Placental pericyte (primary cell): ENCODE data around the gene PDK1.

DNA sequence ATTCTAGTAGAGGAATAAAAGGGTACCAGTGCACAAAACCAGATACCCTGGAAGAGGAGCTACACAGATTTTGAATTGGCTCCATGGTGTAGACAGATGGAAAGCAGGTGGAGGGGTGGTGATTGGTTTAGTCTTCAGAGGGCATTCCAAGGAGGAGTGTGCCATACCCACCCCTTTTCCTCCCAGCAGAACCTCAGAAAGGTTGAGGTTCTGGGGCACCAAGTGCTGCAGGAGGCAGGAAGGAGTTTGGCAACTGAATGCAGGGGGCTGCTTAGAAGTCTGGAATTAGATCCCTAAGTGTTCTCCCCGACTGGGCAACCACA is 88.2 kb upstream of the ITGA6 start:
- CAGE, long polyA plus RNA: no peak

GRCh38 chr2:172397028-172397375 is 30.4 kb upstream of the ITGA6 start:
- CAGE, long polyA plus RNA: no peak

DNA sequence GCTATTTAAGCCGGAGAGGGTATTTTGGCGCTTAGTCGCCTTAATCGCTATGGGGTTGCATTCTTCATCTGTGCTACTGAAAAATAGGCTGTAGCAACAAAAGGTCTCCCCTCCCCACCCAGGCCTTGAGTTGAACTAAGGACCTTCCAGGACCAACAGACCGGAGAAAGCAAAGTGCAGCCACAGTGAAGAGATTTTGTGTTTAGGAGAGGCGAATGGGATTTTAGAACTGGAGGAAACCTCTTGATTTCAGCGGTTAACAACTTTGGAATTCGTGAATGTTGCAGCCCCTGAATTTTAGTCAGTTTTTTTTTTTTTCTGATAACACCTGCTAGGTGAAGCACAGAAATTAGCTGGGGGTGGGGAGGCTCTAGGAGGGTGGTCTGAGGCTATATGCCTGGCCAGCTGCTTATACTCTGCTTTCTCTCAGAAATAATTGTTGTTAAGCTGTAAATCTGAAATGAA is 1.5 kb downstream of the ITGA6 start:
- CAGE, long polyA plus RNA: no peak

DNA sequence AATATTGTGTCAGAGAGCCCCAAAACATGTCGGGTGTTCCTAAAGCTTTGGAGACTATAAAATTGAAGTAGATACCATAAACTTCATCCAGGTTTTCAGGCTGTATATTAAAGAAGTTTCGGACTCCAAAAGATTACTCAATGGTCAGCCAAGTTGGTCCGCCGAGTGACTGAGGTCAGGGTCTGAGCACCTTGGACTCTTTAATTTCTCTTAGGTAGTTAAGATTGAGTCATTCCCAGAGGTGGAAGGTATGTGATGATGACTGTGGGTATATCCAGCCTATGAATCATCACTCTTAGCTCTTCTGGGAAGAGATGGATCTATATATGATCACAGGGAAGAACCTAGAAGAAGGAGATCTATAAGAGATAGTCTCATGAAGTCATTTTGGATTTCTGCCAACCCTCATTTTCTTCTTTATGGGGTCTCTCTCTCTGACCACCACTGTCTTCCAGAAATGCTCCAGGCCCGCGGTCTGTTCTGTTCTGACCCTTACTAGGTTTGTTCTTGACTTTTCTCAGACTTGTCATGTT is 3.3 kb downstream of the ITGA6 start:
- CAGE, long polyA plus RNA: no peak

DNA sequence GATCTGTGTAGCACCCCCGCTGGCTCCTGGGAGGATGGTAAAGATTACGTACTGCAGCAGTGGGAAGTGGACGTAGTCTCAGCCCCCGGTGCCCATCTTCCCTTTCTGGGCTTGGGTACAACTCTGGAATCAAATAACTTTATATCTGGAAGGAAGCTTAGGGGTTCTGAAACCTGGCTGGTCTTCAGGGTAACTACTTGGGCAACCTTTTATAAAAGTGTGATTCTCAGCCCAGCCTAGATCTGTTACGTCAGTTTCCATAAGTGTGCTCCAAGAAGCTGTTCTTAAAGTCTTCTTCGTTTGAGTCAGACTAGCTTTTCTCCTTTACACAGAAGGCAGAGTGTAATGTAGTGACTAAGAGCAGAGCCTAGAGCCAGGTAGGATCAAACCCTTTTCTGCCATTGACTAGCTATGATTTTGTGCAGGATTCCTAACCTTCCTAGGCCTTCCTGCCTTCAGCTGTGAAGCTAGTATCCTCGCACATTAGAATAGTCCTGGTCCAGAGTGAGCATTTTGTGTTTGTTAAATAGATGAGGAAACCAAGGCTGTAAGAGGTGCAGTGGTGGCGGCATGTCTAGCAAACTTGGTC is 5.8 kb downstream of the ITGA6 start:
- CAGE, long polyA plus RNA: no peak

GRCh38 chr2:172437608-172438241 is 10.3 kb downstream of the ITGA6 start:
- CAGE, long polyA plus RNA: no peak

DNA sequence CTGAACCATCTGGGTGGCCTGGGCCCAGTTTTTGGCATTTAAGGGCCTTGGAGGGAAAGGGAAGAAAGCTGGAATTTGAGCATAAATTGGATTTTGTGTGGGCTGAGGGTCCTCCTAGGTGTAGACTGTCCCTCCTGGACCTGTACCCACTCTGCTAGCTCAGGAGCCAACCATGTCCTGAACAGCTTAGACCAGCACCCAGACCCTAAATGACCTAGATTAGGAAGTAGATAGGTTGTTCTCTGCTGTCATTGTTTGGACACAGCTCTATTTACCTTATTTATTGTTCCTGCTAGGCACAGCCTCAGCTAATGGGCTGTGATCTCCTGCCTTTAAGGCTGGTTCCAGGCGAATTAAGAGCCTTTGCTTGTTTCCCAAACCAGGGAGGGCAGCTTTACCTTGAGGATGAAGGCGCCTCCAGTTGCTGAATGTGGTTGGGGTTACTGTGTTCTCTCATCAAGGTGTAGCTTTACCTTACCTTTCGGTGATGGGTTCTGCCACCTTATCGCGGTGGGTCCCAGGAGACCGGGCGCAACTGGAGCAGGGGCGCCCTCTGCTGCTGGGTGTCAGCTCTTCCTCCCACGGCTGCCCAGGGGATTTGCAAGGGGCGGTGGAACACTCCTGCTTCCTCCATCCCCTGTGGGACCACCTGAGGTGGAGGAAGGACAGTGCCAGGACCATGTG is 34.4 kb downstream of the ITGA6 start:
- CAGE, long polyA plus RNA: no peak

GRCh38 chr2:172465507-172466040 is 38.2 kb downstream of the ITGA6 start:
- CAGE, long polyA plus RNA: no peak

GRCh38 chr2:172470734-172471196 is 43.4 kb downstream of the ITGA6 start:
- CAGE, long polyA plus RNA: no peak

DNA sequence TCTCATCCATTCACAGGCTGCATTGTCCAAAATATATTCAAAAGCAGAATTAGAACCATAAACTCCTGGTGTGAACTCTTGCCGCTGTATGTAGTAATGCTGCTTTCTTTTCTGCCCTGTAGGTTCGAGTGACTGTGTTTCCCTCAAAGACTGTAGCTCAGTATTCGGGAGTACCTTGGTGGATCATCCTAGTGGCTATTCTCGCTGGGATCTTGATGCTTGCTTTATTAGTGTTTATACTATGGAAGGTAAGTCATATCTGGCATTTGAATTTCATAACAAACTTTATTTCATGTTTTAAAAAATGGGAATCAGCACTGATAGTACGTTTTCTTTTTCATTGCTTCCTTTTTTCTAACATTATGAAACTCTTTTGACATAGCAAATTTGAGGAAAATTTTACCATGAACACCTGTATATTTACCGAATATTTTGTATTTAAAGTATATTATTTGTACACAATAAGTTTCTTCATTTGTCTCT is 58.0 kb upstream of the PDK1 start:
- CAGE, long polyA plus RNA: no peak

- CAGE, long polyA plus RNA: no peak
Measured at GRCh38 chr2:172503758-172505104, 51.7 kb upstream of the PDK1 start.

- CAGE, long polyA plus RNA: no peak
Measured at GRCh38 chr2:172555067-172556281, at the start of gene PDK1. TSS of gene PDK1 (plus strand) at chr2:172556090.

DNA sequence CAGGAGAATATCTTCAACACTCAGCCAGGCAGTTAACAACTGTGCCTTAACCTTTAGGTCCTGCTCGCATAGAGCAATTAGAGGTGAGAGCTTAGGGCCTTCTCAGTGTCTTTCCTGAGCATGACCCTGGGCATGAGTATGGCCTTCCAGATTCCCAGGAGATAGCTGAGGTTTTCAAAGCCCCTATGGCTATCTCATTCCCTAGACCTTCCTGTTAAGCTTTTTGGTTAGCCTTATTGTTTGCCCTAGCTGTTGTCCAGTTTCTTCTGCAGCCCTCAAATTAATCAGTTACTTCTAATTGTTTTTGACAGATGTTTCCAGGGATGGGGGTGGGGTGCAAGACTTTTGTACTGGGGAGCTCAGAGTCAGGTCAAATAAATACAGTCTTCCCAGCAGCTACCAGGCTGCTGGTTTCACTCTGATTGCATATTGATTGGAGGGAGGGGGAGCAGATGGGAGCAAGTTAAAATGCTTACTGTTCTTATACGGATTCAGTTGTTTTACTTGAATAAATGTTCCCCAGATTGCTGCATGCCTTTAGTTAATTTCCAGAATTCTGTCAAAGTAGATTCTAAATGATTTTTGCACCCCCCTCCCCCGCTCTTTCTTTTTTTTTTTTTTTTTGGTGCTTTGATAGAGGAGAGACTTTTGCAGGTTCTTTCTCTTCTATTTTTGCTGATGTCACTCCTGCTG is 23.2 kb downstream of the PDK1 start:
- CAGE, long polyA plus RNA: no peak

DNA sequence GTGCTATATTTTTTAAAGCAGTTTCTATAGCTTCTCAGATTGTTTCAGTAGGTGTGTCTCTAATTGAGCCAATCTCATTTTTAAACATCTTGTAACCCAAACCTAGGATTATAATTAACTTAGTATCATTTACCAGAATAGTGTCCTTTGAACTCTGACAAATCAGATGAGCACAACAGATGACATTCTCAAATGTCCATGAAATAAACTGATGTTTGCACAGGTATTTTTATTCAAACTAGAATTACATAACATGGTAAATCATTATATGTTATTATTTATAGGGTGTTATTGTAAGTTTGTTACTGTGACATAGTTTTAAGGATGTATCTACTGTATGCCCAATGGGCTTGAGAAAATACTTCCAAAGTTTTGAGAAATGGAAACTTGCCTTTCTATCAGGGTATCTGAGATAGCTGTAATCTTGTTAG is 126.1 kb upstream of the MAP3K20 start:
- CAGE, long polyA plus RNA: no peak

- CAGE, long polyA plus RNA: no peak
Measured at GRCh38 chr2:172967967-172968628, 107.5 kb upstream of the MAP3K20 start.

DNA sequence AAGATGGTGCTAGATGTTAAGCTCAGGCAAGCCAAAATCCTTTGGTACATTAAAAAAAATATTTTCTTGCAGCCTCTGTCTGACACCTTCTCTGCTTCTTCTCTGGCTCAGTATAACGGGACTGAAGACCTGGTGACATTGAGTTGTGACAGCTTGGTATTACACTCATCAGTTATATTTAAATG is 75.7 kb upstream of the MAP3K20 start:
- CAGE, long polyA plus RNA: no peak

DNA sequence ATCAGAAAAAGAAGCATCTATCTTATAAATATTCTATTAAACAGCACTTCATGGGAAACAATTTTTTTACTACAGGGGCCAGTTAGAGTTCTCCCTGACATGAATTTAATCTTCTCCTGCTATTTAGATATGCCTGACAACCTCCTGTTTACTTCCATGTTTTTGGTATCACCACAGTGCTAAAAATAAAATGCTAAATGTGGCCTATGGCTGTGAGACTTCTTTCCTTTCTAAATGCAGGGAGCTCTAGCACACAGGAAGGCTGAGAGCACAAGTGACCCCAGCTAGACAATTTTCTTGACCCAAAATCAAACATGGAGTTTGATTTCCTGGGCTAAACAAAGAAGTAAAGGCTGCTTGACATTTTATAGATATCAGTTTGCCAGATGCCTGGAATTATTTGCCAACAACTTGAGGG is 47.9 kb upstream of the MAP3K20 start:
- CAGE, long polyA plus RNA: no peak

DNA sequence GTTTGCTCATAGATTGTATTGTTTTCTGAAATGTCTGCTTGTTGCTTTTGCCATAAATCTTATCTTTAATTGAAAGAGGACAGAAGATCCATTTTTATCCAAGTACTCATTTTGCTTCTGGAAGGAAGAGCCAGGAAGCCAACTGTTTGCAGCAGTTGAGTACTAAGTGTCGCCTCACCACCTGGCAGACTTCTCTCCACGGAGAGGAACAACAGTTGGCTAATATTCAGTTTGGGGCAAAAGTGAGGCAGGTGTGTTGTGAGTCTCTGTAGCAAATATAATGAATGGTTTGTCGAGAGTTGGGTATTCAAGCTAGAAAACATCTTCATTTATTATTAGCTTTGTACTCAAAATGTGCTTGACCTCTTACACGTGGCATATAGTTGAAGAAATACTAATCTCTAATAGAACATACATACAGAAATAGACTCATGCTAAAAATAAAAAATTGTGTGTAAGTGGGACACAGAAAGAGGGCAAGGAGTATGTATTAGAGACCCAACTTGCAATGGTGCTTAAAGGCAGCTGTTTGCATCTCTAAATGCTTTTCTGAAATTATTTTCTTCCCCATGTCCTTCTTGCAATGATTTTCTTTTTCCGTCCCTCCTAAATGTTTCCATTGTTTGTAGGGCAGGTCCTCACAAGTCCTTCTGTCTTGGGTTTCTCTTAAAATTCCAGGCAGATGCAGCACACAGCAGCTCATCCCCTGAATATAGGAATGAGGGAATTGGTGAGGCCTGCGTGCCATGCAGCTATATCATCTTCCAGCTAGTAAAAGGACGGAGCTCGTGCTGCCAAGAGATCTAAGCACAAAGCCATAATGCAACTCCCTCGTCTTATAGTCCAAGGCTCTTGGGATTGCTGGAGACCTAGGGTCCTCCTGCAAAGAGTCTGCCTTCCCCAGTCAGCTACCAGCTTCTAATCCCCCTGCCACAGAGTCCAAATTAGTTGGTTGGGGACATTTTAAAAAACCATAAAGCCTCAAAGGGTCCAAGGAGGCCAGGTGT is 44.8 kb upstream of the MAP3K20 start:
- CAGE, long polyA plus RNA: no peak

GRCh38 chr2:173086523-173086978 is 10.9 kb downstream of the MAP3K20 start:
- CAGE, long polyA plus RNA: no peak

DNA sequence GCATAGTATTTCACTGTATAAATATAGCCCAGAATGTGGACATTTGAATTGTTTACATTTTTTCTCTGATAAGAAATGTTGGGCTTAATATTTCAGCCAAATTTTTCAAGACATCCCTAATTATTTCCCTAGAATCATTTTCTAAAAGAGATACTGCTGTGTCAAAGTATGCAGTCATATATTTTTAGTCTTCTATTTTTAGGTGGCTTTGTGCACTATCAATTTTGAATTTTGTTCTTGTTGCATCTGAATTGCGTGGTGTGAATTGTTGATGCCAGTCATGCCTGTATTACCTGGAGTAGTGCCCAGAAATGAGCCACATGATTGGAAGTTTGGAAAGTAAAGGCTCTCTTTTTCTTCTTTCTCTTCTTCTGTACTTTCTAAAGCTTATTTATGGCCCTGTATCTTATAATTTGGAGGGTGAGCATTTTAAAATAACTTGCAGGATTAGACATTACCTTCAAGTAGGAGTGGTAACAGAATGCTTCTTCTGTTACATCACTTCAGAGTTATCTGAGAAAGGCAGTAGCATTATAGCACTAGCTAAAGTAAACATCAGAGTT is 112.2 kb downstream of the MAP3K20 start:
- CAGE, long polyA plus RNA: no peak